Peripheral blood mononuclear cell (primary cell): Measurements from ENCODE around the genes PSME4 and CCDC88A.

GRCh38 chr2:48509806-48510245 lies 20.1 kb upstream of the STON1 start:
- PRO-cap, 8 experiments = no peak in any of the 8 experiments

DNA sequence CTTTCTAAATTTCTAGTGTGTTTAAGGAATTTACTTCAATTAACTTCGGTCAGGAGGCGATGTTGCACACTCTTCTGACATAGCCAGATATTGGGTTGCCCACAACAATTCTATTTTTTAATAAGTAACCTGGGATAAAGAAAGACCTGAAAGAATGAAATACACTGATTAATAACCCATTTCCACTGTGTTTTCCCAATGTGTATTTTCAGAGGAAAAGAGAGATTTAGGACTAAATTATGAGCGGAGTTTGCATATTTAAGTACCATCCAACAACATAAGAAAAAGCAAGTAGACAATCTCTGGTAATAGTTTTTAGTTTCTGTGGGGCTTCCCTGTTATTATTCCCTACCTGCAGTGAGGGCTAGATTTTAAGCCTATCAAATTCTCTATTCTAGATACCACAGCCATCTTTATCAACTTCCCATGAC lies 250.4 kb upstream of the NRXN1 start:
- PRO-cap, 8 experiments = no peak in any of the 8 experiments

- PRO-cap, 8 experiments = peak in 1 of 8 experiments; most common plus-strand start chr2:53969502 (in 1); most common minus-strand start chr2:53969212 (in 1)
These were observed 1.7 kb downstream of the PSME4 start for GRCh38 chr2:53968897-53969775.

DNA sequence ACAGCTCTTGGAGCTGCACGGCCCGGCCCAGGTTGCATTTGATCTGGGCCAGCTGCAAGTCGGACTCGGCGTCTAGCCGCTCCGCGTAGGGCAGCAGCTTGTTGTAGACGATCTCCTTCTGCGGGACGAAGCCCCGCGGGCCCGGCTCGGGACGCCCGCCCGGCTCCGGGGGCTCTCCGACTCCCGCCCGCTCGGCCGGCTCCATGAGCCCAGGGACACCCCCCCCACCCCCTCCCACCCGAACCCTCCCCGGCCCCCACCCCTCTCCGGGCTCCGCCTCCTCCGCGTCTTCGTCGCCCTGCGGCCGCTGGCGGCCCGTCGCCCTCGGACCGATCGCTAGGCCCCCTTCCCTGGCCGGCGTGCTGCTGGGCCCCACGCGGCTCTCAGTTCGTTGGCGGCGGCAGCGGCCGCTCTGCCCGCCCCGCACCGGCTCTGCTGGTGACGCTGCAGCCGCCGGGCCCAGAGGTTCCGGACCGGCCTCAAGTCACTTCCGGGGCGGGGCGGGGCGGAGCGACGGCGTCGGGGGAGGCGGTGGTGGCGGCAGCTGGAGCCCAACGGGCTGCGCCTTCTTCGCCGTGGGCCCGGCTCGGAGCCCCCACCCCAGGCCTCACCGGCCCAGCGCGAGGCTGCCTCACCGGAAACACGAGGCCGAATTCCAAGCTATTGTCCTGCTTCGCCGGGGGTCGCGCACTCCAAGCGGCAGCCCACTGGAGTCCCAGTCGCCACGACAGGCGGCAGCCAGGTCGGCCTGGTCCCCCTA lies at the start of gene PSME4:
Gene PSME4, minus strand, starts transcription at position 414 of the 760 bp plus-strand sequence.
- PRO-cap, 8 experiments = peak in 8 of 8 experiments; most common plus-strand start position 513 of the sequence (in 8); most common minus-strand start position 434 of the sequence (in 5)

GRCh38 chr2:53994600-53995270 lies 23.8 kb downstream of the ACYP2 start:
- PRO-cap, 8 experiments = peak in 6 of 8 experiments; most common plus-strand start chr2:53995004 (in 6); most common minus-strand start chr2:53995193 (in 2)

DNA sequence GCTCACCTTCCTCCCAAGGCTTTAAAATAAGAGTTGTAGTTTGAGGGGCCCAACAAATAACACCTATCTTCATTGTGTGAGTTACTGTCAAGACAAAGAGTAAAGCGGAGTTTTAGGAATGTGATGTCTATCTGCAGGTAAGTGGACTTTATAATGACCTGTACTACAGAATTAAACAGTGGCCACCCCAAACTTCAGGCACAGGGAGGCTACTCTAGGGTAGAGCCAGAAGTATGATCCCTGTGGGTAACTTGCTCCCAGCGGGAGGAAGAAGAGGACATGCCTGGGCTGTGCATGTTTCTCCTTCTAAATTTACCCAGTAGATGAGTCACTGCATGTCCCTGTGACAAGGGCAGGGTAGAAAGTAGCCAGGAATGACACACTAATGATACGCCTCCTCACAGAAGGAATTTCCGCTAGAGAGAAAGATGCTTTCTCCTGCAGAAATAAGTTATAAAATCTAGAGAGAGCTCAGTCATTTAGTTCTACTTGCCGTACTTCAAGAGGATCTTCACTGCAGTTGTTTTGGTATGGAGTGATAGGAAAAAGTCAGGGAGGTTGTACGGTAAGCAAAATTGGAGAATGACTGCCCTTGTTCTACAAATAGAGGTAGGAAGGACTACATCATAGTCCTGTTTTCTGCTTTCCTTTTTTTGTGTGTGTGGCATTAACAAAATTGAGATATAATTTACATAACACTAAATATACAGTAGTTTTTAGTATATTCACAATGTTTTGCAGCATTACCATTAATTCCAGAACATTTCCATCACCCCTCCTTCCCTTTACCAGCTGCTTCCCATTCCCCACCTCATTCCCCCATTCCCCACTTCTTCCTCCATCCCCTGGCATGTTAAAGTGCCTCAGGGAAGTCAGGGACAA lies 133.0 kb downstream of the TSPYL6 start:
- PRO-cap, 8 experiments = no peak in any of the 8 experiments

GRCh38 chr2:54402248-54402927 lies 53.7 kb upstream of the SPTBN1 start:
- PRO-cap, 8 experiments = no peak in any of the 8 experiments

GRCh38 chr2:54422107-54422602 lies 34.0 kb upstream of the SPTBN1 start:
- PRO-cap, 8 experiments = peak in 3 of 8 experiments; most common minus-strand start chr2:54422388 (in 2)

- PRO-cap, 8 experiments = peak in 8 of 8 experiments; most common plus-strand start chr2:54558362 (in 6); most common minus-strand start chr2:54558276 (in 4)
These were observed 102.2 kb downstream of the SPTBN1 start for GRCh38 chr2:54558122-54558933.

GRCh38 chr2:54632435-54632833 lies 91.0 kb upstream of the EML6 start:
- PRO-cap, 8 experiments = no peak in any of the 8 experiments

- PRO-cap, 8 experiments = no peak in any of the 8 experiments
These were observed 68.6 kb upstream of the EML6 start for GRCh38 chr2:54654893-54655311.

GRCh38 chr2:54722560-54723041 lies 861 bp upstream of the EML6 start:
- PRO-cap, 8 experiments = no peak in any of the 8 experiments

DNA sequence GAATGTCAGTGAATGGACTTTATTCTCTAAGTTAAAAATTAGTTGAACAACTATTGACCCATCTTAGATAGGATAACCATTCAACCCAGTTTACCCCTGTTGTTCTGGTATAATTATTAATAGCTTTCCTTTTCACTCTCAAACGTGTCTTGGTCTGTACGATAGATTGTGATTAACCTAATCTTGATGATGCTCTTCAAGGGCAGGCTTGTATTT lies 148.9 kb downstream of the RTN4 start:
- PRO-cap, 8 experiments = no peak in any of the 8 experiments

GRCh38 chr2:54904761-54905094 lies 145.5 kb downstream of the RTN4 start:
- PRO-cap, 8 experiments = no peak in any of the 8 experiments

DNA sequence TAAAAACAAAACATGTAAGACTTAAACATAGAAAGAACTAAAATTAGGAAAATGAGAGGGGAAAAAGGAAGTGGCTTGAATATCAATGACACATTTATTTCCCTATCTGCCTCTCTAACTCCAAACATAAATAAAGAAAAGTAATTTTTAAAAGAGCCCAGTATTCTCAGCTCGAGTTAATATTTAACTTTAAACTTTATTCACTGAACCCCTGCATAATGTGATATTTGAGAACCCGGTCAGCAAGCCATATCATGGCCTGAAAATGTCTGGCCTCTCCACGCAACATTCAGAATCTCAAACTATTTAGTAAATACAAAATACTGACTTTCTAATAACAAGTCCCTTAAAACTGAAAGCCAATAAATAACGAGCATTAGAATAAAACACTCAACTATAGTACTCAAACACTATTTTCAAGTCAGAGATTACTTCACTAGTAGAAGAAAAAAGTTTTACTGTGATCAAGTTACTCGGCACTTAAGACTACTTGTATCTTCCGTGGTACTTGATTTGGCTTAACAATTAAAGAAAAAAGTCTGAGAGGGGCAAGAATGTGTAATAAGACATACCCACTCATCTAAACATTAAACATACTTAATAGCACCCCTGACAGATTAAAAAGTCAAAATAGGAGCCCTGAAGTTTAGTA lies 38.4 kb downstream of the RTN4 start:
- PRO-cap, 8 experiments = peak in 1 of 8 experiments; most common minus-strand start position 296 of the sequence (in 1)

GRCh38 chr2:55108254-55108818 lies 58.1 kb upstream of the RTN4 start:
- PRO-cap, 8 experiments = no peak in any of the 8 experiments

DNA sequence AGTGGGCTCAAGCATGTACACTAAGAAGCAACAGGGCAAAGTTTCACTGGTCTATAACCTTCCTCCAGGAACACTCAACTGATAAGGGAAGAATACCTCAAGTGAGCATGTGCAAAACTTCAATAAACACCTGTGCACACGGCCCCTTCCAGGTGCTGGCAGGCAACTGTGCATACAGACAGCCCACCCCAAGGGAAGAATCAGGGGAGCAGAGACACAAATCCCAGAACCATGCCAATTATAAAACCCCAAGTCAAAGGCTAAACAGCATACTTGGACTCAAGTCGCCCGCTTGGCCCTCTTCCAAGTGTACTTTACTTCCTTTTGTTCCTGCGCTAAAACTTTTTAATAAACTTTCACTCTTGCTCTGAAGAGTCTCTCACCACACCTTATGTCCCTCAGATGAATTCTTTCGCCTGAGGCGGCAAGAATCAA lies 85.9 kb upstream of the RTN4 start:
- PRO-cap, 8 experiments = no peak in any of the 8 experiments

GRCh38 chr2:55355483-55355909 lies 64.2 kb downstream of the CCDC88A start:
- PRO-cap, 8 experiments = no peak in any of the 8 experiments

GRCh38 chr2:55419150-55420054 lies at the start of gene CCDC88A:
CCDC88A (minus strand) TSS chr2:55419856.
- PRO-cap, 8 experiments = peak in 8 of 8 experiments; most common minus-strand start chr2:55419837 (in 6)

DNA sequence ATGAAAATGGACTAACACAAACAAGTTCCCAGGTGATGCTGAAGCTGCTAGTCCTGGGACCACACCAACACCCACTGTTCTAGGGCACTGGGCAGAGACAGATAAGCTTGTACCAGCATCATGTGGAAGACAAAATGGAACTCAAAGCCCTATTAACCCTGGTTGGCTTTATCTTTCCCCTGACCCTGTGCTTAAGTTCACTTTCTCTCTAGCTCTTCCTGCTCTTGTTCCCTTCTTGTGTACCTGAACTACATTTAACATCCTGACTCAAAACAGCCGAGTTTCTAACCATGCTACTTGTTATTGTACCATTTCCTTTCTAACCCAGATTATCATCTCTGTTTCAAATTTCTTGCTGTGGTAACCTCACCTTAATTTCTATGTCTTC lies 10.9 kb downstream of the CFAP36 start:
- PRO-cap, 8 experiments = no peak in any of the 8 experiments